Frontal cortex (tissue), 2 donors: ENCODE measurements around the gene RRN3.

DNA sequence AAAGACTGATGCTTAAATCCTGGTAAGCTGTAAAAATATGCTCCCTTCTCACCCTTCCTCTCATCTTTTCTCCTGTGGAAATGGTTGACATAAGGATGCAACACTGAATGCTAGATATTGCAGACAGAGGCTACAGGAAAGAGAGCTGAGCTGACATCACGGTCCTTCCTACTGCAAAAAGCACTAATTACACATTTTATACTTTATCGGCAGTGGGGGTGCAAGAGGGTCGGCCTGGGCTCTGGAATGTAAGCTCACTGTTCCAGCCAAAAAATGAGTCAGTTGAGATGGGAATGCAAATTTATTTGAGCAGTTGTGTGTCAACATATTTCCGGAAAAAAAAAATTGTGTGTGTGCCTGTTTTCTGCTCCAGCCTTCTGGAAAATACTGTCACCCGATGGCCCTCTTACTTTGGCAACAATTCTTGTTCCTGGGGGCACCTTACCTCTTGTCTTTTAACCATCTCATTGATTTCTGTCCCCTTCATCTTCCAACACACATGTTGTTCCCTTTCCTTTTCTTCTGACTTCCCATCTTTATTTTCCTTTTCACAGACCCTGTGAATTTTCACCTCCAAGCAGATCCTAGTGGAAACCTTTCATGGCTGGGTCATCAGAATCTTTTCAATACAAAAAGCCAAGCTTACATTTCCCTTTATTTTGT lies 14.1 kb upstream of the MRTFB start:
- RAMPAGE, long total RNA: no peak

- RAMPAGE, long total RNA: no peak
Measured at GRCh38 chr16:14225282-14226031, 154.3 kb downstream of the MRTFB start.

DNA sequence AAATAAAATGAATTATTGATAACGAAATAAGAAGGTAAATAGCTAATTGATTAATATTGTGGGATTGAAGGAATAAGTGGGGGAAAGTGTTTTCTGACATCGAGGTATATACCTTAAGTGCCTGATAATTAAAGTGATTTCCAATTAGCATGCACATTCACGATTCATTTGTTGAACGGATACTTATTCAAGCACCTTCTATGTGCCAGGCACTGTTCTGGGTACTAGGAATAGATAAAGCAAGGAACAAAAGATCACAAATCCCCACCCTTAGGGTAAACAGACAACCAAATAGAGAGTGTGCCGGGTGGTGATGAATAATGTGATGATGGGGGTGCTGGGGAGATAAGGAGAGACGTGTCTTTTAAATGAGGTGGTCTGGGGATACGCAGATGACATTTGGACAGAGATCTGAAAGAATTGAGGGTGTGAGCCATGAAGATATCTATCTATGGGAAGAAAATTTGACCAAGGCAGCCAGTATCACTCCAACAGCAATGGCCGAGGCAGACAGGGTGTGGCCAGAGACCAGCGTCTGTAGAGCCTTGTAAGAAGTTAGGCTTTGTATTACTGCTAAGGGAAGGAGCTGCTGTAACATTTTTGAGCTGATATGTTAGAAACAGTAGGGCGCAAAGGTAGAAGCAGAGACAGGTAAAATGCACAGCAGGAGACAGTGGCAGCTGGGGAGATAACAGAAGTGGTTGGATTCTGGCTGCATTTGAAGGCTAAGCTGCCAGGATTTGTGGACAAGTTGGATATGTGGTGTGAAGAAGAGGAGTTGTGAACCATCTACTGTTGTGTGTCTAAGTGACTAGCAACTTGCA lies 165.3 kb downstream of the MRTFB start:
- RAMPAGE, long total RNA: no peak

GRCh38 chr16:14240164-14240604 lies 169.1 kb downstream of the MRTFB start:
- RAMPAGE, long total RNA: no peak

DNA sequence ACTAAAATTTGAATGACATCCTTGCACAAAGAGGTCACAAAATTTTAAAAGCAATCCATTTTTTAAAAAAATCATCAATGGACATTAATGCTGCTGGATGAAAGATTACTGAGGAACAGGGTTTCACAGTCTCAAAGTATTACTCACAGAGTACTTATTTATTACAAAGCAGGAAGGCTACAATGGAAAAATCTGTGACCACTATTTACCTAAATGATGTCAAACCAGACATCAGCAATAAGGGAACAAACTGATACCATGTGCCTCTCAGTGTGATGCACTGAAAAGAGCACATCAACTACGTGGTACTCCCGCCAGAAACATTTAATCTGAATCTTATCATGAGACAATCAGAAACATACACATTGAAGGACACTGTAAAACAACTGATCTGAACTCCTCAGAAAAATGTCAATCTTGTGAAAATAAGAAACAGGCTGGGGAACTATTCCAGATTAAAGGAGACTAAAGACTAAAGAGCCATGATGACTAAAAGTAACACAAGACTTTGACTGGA lies 124.2 kb downstream of the PARN start:
- RAMPAGE, long total RNA: no peak

DNA sequence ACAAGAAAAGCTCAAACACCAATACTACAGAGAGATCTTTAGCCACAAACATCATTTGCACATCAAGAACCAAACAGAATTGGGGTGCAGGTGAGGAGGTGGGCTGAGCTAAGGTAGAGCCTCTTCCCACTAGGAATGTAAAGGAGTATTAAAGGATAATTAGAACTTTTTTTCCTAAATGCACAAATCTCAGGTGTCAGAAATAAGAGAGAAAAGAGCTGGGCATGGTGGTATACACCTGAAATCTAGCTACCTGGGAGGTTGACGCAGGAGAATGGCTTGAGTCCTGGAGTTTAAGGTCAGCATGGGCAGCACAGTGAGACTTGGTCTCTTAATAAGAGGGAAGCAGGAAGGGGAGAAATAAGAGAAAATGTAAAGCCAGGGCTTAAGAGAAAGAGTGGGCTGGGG lies 107.9 kb downstream of the PARN start:
- RAMPAGE, long total RNA: no peak

GRCh38 chr16:15060409-15061684 lies 5.0 kb upstream of the NTAN1 start:
- RAMPAGE, long total RNA: no peak

DNA sequence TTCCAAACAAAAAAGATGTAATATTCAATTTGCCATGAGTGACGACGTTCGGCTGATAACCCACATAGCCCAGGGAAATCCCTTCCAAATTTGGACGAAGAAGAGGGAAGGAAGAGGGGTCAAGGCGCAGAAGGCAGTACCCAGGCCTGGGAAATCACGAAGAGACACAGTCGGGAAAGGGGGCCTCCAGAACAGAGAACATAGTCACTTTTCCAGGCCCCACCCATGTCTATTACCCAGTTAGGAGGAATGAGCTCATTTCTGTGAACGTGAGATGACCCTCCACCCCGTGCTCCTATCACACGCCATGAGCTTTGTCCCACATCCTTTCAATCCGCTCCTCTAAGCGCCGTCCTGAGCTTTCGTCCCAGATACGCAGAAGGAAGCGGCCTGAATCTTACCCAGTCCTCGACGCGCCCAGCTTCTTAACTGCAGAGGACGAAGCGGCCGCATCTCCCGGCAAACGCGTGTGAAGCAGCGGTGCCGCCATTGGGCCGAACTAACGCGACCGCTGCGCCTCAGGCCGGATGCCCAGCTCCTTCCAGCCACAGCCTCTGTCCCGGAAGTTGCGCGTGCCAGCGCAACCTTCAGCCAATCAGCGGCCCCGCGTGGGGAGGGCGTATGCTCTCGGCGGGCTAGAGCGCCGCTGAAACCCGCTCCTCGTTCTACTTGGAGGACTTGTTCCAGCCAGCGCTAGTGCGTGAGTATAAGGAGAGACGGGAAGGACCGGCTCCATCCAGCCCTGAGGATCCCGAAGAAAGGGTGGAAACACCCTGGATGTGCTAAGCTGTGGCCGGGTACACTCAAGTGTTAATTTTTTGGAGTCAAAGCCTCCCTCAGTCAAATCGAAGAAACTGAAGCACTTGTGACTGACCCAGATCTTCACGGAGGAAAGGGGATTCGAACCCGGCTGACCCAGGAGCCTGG lies at the start of gene RRN3:
Gene RRN3, minus strand, starts transcription at position 529 of the 927 bp plus-strand sequence.
- RAMPAGE, long total RNA: no peak

DNA sequence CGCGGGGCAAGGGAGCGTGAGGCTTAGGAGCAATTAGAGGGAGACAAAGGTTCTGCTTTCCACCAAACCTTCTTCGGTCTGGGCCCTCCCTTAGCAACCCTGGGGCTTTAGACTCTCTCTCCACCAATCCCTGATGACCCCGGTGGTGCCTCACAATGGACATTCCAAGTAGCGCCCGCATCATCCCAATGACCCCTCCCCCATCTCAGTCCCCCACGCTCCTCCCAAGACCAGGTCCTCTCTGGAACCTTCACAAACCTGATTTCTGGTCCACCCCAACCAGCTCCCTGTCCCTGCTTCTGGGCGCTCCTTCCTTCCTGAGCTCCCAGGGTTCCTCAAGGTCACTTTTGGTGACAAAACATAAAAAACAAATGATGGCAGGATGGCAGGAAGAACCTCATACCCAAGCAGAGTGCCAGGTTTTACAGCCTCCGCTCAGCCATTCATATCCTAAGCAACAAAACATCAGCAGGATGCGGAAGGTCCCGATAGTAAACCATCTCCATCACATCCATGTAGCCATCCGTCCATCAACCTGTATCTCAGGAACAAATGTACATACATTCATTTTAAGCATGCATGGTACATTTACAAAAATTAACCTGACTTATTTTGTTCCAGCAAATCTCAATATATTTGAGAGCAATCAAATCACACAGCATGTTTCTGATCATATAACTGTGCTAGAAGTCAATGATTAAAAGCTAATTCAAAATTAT lies 29.1 kb upstream of the RRN3 start:
- RAMPAGE, long total RNA: no peak

DNA sequence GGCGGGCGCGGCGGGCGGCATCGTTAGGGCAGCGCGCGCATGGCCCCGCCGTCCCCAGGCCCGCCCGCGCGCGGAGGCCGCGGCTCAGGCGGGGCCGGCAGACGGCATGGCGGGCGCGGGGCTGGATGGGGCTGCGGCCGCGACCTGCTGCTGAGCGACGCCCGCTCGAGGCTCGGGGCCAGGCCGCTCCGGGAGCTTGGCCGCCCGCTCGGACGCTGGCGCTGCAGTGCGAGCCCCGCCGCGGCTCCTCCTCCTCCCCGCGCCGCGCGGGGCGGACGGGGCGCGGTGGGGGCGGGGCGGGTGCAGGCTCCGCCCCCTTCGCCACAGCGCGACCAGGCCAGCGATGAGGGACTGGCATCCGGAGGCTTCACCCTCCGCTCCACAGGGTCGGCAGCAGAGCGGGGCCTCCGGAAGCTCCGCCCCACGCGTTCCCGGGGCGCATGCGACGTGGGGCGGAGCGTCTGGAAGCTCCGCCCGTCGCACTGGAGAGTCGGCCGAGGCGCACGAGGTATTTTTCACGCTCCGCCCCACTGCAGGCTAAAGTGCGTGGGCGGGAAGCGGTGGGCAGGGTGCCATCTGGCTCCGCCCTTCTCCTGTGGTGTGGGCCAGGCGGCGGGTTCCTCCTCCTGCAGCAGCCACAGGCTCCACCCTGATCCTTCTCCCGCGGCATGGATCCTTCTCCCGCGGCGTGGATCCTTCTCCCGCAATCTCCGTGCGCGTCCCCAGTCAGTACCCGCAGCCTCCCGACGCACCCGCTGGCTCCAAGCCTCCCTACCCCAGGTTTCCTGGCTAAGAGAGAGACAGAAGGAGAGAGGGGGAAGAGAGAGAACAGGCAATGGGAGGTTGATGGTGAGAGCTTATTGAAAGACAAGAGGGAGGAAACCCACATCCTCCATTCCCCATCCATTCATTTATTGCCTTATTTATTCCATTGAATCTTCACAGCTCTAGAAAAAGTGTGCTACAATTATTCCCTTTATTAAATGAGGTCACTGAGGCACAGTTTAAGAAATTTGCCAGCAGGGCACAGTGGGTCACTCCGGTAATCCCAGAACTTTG lies 60.8 kb upstream of the RRN3 start:
- RAMPAGE, long total RNA: no peak

GRCh38 chr16:15498851-15499238 lies 64.5 kb downstream of the BMERB1 start:
- RAMPAGE, long total RNA: no peak

DNA sequence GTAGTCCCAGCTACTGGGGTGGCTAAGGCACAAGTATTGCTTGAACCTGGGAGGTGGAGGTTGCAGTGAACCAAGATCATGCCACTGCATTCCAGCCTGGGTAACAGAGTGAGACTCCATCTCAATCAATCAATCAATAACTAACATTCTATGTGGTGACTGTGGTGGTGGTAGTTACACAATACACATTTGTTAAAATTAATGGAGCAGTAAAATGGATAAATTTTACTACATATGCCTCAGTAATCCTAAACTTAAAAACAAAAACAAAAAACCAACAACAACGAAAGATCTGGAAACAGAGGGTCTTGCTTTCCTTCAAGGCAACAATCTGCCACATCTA lies 78.0 kb downstream of the NDE1 start:
- RAMPAGE, long total RNA: no peak

GRCh38 chr16:15741343-15742099 lies 91.5 kb downstream of the NDE1 start:
- RAMPAGE, long total RNA: no peak

- RAMPAGE, long total RNA: no peak
Measured at GRCh38 chr16:15775966-15776671, 80.7 kb downstream of the MYH11 start.

DNA sequence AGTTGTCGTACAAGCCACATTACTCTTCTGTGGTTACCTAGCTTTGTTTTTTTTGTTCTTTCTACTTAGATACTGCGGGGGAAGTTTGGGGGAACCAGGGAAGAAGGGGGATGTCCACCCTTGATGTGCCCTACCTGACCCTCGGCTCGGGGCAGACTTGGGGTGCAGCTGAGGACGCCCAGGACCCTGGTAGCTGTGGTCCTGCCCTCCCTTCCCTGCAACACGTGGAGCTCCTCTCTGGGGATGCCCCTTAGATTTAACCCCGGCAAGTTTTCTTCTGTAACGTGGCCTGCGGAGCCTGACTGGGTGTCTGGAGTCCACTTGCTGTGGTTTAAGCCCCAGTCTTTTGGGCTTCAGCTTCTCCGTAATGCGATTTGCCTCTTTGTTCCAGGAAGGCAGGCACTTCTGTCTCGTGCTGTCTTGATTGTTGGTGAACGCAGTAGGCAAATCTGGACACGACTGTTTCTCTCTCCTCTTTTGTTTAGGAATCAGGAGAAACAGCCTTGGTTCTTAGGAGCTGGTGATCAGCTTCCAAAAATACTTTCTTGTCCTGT lies 953 bp downstream of the ABCC1 start:
- RAMPAGE, long total RNA: no peak

- RAMPAGE, long total RNA: no peak
Measured at GRCh38 chr16:15951756-15952251, 2.4 kb downstream of the ABCC1 start.

- RAMPAGE, long total RNA: no peak
Measured at GRCh38 chr16:16009204-16010244, 60.1 kb downstream of the ABCC1 start.

- RAMPAGE, long total RNA: no peak
Measured at GRCh38 chr16:16041097-16042114, 92.0 kb downstream of the ABCC1 start.

DNA sequence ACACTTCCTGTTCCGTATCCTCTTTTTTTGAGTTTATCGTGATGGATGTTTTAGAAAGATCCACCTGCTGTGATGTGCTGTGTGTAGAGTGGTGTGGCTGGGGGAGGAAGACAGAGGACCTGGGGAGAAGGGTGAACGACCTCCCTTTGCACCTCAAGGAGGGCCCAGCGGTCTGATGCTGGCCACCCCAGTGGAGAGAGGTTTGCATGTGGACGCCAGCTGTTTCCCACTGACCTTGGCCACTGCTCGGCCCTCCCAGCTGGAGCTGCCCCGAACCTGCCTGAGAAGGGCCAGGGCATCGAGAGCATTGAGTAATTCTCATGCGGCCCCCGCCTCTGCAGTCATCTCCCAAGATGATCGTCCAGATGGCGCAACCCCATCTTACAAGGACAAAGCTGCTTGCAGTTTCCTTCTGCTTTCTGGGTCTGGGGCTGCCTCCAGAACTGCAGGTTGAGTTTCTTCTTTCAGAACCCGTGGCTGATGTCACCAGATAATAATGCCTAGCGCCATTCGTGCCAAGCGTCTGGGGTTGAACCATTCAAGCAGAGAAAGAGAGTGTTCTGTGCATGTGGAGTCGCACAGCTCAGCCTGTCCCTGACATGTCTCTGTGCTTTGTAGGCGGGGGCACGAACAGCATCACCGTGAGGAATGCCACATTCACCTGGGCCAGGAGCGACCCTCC lies 126.4 kb downstream of the ABCC1 start:
- RAMPAGE, long total RNA: no peak

DNA sequence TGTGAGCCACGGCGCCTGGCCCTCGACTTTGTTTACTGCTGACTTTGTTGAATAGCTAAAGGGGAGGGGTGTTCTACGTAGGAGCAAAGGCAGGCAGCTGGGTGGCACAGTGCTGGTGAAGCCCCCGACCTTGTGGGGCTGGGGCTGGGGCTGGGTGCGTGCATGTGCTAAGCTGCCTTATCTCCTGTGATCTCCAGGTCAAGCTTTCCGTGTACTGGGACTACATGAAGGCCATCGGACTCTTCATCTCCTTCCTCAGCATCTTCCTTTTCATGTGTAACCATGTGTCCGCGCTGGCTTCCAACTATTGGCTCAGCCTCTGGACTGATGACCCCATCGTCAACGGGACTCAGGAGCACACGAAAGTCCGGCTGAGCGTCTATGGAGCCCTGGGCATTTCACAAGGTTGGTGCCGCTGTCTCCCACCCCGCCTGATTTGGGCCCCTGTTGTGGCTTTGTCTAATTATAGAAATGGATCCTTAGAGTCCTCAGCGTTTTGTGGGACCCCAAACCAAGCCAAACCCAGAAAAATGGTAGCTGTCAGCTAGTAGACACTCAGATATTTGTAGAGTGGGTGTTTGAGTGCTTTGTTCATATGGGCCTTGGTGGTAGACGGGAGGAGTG lies 112.0 kb downstream of the ABCC6 start:
- RAMPAGE, long total RNA: no peak